Ureter (tissue), 1 donor: ENCODE data around the genes KIAA1217, ARHGAP21, MYO3A, GAD2 and PDSS1.

GRCh38 chr10:23067515-23067831 lies 27.9 kb upstream of the MSRB2 start:
- PRO-cap, result no peak

DNA sequence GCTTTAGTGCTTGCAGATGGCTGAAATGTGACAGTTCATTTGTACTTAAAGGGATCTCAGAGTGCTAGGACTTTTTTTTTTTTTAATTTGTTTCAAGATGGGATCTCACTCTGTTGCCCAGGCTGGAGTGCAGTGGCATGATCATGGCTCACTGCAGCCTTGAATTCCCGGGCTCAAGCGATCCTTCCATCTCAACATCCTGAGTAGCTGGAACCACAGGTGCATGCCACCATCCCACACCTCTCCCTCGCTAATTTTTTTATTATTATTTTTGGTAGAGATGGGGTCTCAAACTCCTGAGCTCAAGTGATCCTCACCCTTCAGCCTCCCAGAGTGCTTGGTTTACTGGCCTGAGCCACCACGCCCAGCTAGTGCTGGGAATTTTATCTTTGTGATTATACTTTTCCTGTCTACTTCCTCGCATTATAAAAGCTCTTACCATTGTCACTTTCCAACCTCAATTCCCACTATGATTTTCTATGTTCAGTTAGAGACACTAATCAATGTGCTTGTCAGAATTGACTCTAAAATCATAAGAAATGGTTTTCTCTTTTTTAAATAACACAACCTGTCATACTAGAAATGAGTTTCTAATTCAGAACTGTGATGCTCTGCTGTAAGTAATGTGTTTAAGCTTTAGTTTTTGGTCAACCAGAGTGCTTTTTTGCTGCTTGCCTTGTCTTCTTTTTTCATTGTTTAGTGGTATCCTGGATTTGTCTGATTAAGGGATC lies 7.9 kb downstream of the OTUD1 start:
- PRO-cap, result no peak

DNA sequence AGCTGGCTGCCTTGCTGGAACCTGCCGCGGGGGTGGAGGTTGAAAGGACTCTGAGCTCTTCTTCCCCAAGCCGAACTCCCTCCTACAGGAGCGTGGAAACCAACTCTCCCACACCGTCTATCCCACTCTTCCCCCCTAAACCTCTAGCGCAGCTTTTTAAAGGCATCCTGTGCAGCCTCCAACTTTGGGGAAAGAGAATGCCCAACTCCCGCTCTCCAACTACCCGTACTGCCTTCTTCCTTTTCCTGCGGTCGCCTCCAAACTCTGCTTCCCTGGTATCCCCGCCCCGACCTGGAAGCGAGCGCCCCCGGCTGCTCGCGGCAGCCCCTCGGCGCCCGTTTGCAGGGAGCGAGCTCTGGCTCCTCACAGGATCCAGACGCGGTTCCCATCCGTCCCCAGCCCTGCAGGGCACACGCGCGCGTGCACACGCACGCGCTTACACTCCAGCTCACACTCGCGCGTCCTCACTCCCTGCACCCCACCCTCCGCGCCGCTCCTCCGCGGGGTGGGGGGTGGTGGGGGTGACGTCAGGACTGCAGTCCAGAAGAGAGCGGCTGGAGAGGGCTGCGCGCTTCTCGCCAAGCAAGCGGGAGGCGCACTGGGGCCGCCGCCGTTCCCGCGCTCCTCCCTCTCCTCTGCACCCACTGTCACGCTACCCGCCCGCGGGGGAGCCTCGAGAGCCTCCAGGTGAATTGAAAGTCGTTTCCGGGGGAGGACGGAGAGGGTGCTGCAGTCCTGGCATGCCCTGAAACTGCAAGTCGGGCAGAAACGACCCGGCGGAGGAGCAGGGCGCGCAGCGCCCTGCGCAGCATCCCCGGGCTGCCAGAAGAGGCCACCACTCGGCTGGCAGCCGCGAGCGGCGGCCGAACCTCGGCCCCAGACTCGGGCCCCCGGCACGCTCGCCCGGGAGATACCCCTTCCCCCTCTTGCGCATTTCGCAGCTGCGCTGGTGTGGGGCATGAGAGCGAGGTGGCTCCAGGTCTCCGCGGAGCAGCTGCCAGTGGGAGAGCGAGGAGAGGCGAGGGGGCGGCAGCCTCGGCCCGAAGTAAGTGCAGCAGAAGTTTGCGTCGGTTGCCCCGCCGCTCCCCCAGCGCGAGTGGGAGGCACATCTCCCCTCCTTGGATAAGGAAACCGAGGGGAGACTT lies 255.7 kb downstream of the OTUD1 start:
- PRO-cap, result no peak

GRCh38 chr10:24115252-24115881 lies 93.6 kb upstream of the KIAA1217 start:
- PRO-cap, result no peak

GRCh38 chr10:24119299-24119906 lies 89.5 kb upstream of the KIAA1217 start:
- PRO-cap, result no peak

GRCh38 chr10:24208650-24209863 lies at the start of gene KIAA1217:
Gene KIAA1217, plus strand, starts transcription at chr10:24209138.
- PRO-cap, result bidirectional peak, plus-strand start at chr10:24208961, minus-strand start at chr10:24208960

- PRO-cap, result no peak
These were observed 1.1 kb downstream of the KIAA1217 start for GRCh38 chr10:24209864-24210554.

- PRO-cap, result no peak
These were observed 5.8 kb downstream of the KIAA1217 start for GRCh38 chr10:24214744-24215091.

GRCh38 chr10:24382890-24384381 lies 174.5 kb downstream of the KIAA1217 start:
- PRO-cap, result no peak

GRCh38 chr10:24494325-24494597 lies 229.4 kb downstream of the ARHGAP21 start:
- PRO-cap, result no peak

GRCh38 chr10:24526094-24526575 lies 197.6 kb downstream of the ARHGAP21 start:
- PRO-cap, result no peak

DNA sequence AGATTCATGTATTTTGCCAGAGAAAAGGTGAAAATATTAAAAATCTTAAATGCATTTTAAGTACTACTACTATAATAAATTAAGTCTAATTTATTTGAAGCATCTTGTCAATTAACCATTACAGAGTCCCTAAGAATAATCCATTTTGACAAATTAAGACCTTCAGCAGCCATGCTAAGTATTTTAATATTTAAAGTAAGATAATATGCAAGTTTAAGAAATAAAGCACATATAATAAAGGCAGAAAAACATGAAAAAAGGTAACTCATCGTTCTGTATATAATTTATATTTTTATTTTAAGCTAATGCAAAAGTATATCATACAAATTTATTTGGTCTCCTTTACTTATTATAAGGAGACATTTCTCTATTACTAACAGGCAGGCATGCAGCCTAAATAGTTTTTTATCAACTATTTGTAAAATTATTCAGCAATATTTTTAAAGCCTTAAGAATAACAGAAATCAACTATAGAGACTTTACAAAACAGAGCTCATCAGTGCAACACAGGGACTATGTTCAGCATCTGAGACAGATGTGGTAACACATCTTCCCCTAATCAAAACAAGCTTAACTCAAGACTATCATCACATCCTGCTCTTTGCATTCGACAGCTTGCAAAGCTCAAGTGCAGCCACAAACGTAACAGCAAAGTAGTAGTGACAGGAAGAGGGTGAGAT lies 101.8 kb downstream of the ARHGAP21 start:
- PRO-cap, result no peak

GRCh38 chr10:24707568-24708549 lies 15.8 kb downstream of the ARHGAP21 start:
- PRO-cap, result no peak

DNA sequence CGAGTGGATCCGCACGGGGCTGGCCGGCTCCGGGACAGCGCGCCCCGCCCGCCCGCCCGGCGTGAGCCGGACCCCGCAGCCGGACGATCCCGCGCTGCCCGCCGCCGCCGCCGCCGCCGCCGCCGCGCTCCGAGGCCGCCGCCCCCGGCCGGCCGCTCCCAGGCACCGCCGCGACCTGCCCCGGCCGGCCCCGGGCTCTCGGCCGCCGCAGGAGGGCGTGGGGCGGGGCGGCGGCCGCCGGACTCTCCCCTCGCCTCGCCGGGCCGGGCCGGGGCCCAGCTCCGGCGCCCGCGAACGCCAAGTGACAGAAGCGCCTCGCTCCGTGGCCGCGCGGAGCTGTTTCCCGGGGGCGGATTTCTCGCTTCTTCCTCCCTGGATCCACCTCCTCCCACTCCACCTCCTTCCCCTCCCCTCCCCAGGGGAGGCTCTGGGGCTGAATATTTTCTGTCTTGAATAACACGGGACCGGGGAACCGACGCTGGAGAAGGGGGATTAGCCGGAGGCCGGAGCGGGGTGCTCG lies at the start of gene ARHGAP21:
TSS of gene ARHGAP21 (minus strand) at position 312 of the 520 bp plus-strand sequence.
- PRO-cap, result bidirectional peak, plus-strand start at position 471 of the sequence, minus-strand start at position 303 of the sequence

DNA sequence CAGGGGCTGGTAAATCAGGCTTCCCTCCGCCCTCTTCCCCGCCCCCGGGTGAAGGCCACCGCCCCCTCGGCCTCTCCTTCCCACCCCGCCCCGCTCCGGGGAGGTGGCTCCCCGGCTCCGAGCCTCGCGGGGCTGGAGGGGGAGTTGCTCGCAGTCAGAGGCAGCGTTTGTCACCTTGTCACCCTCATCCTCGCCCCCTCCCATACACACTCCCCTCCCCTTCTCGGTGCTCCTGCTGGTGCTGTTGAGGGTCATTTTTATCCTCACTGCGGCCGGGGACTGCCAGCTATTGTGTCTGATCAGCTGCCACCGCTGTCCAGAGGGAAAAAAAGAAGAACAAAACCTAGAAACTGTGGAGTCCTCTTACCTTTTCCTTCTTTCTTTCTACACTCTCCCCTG lies 1.1 kb upstream of the ARHGAP21 start:
- PRO-cap, result bidirectional peak, plus-strand start at position 127 of the sequence, minus-strand start outside the sequence

DNA sequence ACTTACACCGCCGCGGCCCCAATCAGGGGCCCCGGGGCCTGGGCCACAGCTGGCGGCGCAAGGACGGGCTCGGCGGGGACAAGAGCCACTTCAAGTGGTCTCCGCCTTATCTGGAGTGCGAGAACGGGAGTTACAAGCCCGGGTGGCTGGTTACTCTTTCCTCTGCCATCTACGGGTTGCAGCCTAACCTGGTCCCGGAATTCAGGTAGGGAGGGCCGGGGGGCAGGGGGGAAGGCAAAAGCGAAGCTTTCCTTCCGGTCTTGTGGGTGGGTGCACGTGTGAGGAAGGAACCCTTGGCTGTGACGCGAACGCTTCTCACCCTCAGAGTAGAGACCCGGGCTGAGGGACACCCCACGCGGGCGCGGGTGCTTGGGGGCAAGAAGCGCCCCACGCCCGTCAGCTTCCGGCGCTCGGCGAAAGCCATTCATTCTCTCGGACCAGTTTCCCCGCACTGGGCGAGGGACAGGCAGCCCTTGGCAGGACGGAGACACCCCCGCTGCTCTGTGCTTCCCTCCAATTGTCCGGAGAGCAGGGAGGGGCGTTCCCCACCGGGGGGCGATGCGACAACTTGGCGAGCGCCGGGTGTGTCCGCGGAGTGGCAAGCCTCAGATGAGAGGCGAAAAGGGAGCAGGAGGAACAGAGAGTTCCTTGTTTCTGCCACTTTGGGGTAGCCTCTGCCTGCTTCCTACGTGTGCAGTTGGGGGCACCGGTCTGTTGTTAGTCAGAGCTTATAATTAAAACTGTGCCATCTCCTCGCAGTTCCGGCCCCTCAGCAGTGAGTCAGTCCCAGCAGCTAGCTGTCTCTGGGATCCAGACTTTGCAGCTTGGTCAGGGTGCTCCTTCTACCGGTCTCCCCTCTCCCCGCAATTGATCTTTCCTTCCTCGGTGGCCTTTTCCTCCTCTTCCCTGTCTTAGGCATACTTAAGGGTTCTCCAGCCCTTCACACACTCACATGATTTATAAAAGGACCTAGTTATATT lies 1.6 kb downstream of the GPR158 start:
- PRO-cap, result no peak

DNA sequence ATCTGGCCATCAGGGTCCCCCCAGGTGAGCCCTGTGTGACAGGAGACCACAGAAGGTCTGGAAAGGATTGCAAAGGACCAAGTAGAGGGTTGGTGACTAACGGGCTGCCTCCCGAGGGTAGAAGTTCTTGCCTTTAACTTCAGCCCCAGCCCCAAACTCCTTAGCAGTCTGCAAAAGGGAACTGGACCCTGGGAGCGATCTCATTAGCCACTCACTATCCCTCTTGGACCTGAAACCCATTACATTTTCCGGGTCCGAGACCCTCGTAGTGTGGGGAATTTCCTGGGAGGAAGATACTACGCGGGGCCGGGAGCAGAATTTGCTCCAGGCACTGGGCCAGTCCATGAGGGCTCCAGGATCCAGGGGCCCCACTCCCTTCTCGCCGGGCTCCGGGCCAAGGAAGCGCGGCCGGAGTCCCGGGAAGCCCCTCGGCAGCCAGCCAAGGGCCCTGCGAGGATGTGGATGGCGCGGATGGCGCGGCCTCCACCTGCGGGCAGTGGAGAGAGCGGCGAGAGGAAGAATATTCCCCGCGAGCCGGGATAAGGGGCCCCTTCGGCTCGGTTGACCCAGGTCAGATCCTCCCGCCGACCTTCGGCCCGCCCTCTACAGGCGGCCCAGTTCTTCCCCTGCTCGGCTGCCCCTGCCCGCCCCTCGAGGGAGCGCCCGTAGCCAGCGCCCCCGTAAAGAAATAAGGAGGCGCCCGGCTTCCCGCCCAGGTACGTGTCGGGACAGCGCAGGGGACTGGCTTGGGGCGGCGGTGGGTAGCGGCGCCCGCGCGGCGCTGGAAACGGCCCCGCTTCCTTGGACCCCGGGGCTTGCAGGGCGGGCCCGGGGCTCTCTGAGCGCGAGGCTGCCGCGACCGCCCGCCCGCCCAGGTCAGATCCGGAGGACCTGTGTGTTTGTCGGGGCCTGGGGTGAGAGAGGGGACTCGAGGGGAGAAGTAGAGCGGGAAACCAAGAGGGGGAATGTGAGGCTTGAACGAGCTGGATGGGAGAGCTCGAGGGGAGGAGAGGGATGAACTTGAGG lies at the start of gene MYO3A:
TSS of gene MYO3A (plus strand) at position 617 of the 1,026 bp plus-strand sequence.
- PRO-cap, result no peak

- PRO-cap, result no peak
These were observed at the start of gene GAD2 for GRCh38 chr10:26215861-26216863. Gene GAD2, plus strand, starts transcription at chr10:26216774.

DNA sequence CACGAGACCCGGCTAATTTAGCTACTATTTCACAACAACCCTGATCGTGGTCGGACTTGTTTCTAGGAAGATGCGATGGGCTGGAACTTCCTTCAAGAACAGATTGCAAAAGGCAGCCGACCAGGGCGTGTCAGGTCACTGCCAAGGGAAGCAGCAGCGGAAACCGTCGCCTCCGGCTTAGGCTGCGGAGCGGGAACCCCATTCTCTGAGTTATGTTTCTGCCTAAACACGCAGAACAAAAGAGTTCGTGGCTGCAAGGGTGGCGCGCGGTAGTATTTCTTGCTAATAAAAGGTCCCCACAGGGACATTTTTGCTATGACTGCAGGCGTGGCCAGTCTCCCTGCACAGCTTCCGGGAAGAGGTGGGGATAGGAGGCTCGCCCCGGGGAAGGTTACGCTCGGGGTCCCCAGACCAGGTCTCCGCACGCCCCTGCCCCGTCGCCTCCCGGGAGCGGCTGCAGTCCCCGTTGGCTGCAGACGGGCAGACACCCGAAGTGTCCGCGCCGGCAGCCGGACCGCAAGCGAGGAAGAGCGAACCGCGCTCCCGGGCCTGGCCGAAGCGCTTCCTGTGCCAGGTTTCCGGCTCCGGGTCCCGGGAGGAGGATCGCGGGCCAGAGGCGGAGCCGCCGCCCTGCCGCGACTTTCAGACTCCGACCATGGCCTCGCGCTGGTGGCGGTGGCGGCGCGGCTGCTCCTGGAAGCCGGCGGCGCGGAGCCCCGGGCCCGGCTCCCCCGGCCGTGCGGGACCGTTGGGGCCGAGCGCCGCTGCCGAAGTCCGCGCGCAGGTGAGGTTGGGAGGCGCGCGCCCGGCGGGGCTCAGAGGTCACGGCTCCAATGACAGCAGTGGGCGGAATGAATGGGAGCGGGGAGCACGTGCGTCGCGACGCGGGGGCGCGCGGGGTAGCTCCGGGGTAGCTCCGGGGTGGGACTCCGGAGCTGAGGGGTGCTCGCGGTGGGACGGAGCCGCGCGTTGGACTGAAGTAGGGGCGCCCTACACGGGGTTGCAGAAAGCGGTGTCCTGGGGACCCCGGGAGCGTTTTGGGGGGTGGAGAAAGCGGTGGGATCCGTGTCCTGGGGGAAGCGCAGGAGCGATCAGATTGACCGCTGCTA lies at the start of gene PDSS1:
TSS of gene PDSS1 (plus strand) at position 645 of the 1,109 bp plus-strand sequence.
- PRO-cap, result unidirectional peak, plus-strand start at position 133 of the sequence; bidirectional peak, plus-strand start at position 613 of the sequence, minus-strand start at position 522 of the sequence

DNA sequence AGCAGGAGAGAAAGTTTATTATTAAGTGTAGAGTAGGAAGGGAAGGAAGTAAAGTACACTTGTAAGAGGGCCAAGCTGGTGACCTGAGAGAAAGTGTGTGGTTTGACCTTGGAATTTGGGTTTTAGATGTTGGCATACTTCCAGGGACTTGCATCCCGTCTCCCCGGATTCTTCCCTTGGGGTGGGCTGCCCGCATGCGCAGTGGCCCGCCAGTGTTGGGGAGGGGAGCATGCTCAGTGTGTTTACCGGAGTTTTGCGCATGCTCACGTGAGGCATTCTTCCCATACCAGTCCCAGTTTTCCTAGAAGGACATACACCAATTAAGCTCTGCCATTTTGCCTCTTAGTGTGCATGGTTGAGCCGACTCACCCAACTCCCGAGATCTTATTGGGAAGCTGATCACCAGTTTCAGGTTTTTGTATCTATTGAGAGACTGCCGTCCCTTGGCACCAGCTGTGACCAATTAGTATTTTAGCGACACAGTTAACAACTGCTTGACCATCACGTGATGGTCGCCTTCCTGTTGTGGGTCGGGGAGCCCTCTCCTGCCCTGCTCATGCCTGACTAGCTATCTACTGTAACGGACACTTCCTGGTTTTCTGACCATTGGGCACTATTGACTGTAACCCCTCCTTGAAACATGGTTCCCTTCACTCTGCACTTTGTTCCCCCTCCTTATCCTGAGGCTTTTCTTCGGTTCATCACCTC lies 9.6 kb downstream of the PDSS1 start:
- PRO-cap, result no peak